Ureter (tissue), 1 donor: ENCODE measurements around a stretch of chr9.

GRCh38 chr9:126373008-126373873 is 46.6 kb downstream of the MVB12B start:
- PRO-cap, result no peak

DNA sequence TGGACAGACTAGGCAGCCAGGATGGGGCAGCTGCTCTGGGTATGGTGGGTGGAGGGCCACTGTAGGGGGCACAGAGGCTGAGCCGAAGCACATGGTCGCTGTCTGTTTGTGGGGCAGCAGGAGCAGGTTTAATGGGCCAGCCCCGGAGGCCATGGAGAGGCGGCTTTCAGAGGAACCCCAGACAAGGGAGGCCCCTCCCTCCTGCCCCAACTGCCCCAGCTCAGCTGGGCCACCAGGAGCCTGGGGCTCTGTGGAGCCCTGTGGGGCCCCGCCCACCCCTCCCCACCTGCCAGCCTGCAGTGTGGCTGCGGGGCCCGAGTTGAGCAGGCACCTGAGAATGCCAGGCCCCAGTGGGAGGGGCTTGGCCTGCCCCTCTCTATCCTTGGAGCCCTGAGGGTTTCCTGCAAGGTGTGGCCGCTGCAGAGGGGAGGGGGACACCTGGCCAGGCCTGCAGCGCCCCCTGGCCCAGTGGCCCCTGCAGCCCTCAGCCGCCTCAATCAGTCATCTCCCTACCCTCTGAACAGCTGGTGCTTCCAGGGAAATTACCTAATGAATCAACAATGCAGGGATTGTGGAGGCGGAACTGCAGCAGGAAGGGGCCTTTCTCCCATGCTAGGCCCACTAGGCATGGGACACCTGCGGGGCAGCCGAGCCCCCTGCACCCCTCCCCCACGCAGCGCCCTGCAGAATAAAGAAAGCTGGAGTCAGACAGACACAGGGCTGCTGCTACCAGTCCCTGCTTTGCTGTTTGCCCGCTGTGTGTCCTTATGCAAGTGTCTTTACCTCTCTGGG is 47.9 kb downstream of the LMX1B start:
- PRO-cap, result no peak

DNA sequence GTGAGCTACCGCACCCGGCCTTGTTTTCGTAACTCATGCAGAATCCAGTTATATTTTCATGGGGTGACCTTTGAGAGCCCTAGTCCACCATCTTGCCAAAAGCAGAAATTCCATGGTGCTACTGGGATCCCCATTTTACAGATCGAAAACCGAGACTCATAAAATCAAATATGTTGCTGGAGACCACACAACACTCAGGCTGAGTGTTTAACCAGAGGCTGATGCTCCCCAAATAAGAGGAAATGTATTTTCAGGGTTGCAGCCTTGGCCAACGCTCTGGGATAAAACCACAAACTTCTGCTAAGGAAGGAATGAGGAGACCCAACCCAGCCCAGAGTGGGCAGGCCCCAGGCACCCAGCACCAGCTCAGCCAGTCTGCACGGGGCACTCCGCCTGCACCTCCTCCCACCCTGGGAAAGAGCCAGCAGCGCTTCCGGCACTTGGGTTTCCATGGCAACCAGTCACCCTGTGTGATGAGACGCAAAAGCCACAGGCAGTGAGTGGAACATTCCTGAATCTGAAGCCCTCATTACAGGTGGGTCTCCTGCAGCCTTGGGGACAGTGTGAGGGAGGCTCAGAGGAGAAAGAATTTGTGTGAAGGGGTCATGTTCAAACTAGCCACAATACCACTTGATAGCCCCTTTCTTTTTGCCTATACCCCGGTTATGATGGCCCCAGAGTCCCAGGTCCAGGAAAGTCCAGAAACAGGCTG is 85.3 kb upstream of the ZBTB43 start:
- PRO-cap, result no peak

- PRO-cap, result no peak
Measured at GRCh38 chr9:126832927-126833717, 27.3 kb upstream of the ZBTB34 start.

DNA sequence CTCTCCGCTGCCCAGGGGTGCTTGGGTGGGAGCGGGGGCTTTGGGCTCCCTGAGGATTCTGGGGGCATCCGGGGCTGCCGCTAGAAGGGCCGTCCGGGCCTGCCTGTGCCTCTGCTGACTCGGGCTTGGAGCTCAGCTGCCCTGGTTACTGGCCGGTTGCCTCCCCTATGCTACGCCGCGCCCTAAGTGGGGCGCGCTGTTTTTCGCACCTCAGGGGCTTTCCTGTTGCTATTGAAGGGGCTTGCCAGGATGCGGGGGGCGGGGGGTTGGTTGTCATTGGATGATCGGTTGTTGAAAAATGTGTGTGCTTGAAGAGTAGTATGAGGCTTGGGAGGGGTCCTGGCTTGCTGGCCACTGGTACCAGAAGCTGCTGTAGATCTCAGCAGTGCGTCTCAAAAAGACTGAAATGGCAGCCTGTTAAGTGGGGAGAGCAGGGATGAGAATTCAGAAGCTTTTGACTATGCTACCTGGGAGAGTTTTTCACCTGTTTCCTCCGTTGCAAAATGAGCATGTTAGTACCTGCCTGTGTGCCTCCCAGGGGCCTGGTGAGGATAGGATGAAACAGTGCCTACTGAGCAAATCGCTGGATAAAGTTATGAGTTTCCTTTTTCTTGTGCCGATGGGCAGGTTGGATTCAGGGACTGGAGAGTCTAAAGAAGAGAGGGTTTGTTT is 1.1 kb downstream of the RALGPS1 start:
- PRO-cap, result no peak

DNA sequence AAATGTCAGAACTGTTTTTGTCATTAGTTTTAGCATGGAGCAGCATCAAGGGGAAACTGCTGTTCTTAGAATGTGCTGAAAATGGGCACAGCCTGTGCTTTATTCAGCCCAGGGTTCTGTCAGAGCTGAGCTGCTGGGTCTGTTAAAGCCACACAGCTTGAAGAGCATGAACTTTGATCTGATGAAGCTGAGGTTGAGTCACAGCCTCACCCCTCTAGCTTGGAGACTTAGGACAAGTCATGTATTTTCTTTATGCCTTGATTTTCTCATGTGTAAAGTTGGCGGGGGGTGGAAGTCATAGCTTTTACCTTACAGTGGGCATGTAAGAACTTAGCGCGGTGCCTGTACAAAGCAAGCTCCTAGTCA is 72.0 kb downstream of the RALGPS1 start:
- PRO-cap, result no peak

- PRO-cap, result no peak
Measured at GRCh38 chr9:127123329-127124016, 1.0 kb upstream of the ANGPTL2 start.

DNA sequence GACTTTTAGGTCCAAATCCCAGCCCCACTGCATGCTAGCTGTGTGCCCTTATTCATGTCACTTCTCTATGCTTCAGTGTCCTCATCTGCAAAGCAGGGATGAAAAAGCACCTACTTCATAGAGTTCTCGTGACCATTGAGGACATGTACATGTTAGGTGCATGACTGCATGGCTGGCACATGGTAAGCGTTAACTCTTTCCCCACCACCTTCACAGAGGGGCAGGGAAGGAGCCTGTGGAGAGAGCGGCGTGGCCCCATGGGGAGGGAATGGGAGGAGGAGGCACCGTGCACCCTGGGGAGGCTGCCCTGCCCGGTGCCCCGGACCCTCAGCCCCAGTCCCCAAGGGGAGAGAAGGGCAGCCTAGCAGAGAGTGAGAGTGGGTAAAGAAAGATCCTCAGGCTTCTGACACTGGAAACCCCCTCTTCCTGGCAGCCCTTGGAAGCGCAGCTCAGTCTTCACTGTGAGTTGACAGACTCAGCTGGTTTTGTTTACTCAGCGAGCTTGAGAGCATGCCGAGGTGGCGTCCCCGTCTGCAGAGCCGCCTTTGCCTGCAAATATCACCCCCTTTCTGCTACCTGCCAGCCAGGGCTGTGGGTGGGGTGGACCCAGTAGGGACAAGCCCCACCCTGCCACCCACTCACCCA is 10.6 kb upstream of the ANGPTL2 start:
- PRO-cap, result no peak

- PRO-cap, result no peak
Measured at GRCh38 chr9:127135945-127136144, 13.4 kb upstream of the ANGPTL2 start.

DNA sequence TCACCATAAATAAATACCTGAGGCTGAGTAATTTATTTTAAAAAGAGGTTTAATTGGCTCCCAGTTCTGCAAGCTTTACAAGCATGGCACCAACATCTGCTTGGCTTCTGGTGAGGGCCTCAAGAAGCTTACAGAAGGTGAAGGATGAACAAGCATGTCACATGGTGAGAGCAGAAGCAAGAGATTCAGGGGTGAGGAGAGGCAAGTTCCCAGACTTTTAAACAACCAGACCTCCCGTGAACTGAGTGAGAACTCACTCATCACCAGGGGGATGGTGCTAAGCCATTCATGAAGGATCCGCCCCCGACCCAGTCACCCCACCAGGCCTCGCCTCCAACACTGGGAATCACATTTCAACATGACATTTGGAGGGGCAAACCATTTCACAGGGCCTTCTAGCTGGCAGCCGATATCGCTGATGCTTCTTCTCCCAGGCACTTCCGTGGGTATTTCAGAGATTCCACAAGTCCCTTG is 60.5 kb upstream of the ANGPTL2 start:
- PRO-cap, result no peak

GRCh38 chr9:127209157-127209771 is 55.3 kb upstream of the GARNL3 start:
- PRO-cap, result no peak

DNA sequence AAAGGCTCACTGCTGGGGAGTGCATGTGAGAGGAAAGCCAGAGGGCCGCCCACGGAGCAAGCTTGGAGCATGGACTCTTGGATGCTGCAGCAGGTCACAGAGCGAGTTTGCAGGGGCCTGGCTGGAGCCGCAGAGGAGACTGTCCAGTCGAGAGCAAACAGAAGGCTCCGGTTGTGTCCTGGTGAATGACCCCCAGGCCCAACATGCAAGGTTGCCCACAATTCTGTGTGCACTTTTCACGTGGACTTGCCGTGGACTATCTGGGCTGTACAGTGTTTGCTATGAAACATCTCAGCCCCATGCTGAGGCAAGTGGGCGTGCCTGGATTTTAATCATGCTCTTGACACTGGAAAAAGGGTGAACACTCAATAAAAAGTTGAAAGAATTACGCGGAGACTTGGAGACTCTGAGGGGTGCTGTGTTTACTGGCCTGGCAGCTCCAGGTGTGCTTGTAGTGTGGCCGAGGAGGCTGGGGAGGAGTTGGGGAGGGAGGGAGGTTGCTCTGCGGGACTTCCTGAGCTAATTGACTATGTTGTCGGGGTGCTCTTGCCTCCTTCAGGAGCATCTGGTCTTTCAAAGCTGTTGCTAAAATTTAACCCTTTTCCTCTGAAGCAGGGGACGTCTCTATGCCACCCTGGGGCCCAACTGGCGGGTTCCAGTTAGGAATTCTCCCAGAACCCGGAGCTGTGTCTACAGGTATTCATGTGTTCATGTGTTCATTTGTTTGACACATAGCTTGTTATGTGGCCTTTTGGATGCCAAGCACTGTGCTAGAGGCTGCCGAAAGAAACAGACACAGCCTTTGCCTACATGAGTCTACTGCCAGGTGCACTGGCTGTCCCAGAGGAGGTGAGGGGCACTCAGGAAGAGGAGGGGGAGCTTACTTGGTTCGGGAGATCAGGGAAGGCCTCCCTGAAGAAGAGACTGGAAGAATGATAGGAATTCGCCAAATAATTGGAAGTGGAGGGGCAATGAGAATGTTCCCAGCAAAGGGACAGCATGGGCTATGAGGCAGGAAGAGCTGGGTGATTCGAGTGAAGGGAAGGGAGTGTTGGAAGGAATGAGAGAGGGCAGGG is 54.2 kb upstream of the GARNL3 start:
- PRO-cap, result no peak

DNA sequence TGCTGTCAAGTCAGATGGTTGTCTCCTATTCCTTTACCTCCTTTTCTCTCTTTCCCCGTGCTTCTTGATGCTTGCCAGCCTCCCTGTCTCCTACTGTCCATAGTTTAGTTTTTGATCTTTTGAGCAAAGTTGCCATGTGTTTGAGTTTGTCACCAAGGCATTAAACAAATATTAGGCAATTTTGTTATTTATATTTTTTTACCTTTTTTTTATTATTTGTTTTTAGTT is 17.2 kb upstream of the GARNL3 start:
- PRO-cap, result no peak

GRCh38 chr9:127293303-127293895 is 28.8 kb downstream of the GARNL3 start:
- PRO-cap, result no peak

GRCh38 chr9:127307602-127308326 is 43.2 kb downstream of the GARNL3 start:
- PRO-cap, result no peak

- PRO-cap, result unidirectional peak, minus-strand start at chr9:127407512
Measured at GRCh38 chr9:127407341-127407862, 10.4 kb downstream of the SLC2A8 start.

DNA sequence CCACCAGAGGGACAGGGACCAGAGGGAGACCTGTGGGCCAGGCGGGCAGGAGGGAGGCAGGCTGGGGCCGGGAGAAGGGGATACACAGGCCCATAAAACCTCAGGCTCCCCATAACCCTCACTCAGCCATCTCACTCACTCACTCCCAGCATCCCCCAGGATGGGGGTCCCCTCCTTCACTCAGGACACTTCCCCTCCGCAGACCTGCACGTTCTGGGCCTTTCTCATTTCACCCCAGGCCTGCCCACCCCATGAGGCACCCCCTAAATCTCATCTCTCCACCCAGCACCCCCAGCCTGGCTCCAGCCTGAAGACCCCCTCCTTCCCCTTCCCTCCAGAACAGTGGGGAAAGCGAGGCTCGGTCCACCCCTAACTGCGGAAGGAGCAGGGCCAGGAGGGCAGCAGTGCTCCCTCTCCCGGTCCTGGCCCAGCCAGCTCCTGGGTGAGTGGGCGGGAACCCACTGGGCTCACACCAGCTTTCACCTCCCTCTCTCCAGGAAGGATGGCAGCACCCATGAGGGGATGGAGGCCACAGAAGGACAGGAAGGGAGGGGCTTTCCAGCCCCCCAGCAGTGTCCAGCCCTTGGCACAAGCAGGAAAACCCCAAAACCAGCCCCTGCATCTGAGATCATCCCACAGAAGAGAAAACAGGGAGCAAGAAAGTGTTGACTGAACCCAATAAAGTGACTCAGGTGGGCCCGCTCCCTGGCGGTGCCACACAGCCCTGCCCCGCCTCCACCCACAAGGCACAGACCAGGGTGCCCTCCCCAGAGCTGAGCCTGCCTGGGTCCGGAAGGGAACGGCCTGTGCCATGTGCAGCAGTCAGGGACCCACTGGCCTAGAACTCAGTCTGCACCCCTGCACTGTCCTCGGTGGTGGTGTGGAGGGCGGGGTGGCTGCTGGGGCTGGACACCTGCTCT is 55.0 kb downstream of the LRSAM1 start:
- PRO-cap, result unidirectional peak, minus-strand start at position 871 of the sequence

DNA sequence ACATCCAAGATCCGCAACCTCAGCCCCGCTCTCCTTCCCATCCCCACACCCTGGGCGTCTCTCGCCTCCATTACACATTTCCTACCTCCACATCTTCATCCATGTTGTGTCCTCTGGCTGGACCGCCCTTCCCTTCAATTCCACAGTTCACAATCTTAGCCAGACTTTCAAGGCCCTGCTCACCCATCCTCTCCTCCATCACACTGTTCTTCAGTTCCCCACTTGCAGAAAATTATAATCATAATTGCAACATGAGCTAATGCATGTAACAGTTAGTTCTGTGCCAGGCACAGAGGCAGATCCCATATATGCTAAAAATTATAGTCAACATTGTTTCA is 25.3 kb downstream of the NIBAN2 start:
- PRO-cap, result no peak

- PRO-cap, result no peak
Measured at GRCh38 chr9:127557907-127558590, 10.8 kb downstream of the NIBAN2 start.

DNA sequence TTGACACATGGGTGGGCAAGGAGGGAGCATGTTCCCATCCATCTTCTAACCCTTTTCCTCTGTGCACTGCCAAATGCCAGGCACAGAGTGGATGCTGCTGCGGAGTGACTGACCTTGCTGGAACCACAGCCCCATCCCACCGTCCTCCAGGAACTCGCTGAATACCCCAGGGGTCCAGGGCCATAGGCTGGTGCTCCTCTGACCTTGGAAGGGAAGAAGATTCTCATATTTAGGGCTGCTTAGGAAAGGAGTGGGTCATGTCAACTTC is 7.9 kb downstream of the NIBAN2 start:
- PRO-cap, result no peak